ENCODE measurements around the gene CGNL1.

- PRO-cap = no peak
- RAMPAGE, long total RNA, 4 experiments = no peak in any of the 4 experiments
These were observed 21.2 kb downstream of the RFX7 start for GRCh38 chr15:56222166-56223180.

DNA sequence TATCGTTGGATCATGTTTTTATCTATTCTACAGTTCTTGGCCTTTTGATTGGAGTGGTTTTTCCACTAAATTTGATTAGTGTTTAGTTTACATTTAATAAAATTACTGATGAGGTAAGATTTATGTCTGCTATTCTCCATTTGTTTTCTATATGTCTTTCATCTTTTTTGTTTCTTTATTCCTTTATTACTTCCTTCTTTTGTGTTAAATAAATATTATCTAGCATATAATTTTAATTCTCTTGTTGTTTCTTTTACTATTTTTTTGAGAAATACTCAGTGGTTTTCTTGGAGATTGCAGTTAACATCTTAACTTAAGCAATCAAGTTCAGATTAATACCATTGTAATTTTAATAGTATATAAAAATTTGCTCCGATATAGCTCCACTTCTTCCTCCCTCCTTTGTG is 46.8 kb upstream of the TEX9 start:
- PRO-cap = unidirectional peak, plus-strand start at position 274 of the sequence
- RAMPAGE, long total RNA, 4 experiments = no peak in any of the 4 experiments

DNA sequence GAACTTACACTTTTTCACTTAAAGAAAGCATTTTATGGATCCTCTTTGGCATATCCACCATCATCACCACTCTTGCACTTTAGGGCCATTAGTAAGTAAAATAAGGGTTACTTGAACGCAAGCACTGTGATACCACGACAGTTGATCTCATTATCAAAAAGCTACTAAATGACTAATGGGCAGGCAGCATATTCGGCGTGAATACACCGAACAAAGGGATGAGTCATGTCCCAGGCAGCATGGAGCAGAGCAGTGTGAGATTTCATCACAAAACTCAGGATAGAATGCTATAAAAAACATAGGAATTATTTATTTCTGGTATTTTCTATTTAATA is 72.4 kb upstream of the ZNF280D start:
- PRO-cap = no peak
- RAMPAGE, long total RNA, 4 experiments = no peak in any of the 4 experiments

DNA sequence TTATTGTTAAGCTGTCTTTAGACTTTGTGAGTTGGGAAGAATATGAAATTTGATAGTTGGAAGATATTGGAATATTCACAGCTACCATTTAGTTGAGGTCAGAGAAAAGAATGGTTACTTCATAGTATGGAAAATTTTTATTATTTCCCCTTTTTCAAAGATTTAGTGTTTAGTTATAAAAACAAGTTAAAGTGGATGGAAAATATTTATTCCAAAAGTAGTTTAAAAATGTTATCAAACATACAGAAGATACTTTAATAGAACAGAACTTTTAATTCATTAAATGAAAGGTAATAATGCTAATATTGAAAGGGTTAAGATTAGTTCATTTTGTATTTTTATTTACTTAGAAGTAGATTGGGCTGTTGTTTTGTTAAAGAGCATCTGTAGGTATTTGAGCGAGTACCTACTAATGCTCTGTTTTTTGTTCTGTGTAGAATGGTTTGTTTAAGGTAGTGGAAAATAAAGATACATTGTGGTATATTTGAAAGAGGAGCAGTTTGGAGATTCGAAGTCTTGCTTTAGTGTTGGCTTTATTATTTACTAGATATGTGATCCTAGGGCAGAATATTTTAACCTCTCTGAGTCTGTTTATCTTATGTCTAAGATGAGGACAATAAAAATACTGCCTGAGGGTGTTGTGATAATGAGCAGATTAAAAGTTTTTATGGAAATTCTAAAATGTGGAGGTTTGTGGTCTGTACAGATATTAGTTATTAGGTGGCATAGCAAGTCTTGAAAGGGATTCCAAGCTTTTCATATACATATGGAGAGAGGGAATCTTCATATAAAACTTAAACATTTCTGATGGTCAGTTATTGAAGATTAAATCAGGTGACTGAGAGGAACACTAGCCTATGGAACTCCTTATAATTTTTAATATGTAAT is 14.8 kb downstream of the TCF12 start:
- PRO-cap = no peak
- RAMPAGE, long total RNA, 4 experiments = no peak in any of the 4 experiments

- PRO-cap = no peak
- RAMPAGE, long total RNA, 4 experiments = no peak in any of the 4 experiments
These were observed 50.8 kb downstream of the TCF12 start for GRCh38 chr15:56968920-56969887.

DNA sequence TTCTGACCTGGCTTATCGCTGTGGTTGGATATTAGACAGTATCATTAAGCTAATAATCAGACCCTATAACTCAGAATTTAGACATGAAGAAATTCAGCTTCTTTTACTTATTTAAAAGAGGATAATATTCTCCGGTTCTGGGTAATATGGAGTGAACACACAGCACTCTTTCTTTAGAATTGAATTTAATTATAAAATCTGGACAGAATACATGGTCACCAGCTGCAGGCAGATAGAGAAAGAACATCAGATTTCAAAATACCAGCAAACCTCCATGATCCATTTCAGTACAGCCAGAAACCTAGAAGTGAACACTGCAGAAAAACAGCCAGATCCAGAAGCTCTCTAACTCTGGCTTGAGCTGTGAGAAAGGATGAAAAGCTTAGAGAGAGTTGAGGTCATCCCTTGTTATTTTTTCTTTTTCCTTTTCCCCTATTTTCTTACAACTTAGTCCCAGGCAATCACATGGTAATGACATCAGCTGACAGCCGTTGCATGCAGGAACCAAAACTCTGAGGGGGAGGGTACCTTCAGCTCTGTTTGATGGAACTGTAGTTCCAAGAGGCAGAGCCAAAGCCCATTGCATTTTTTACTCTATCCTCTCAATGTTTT is 113.1 kb downstream of the TCF12 start:
- PRO-cap = no peak
- RAMPAGE, long total RNA, 4 experiments = no peak in any of the 4 experiments

DNA sequence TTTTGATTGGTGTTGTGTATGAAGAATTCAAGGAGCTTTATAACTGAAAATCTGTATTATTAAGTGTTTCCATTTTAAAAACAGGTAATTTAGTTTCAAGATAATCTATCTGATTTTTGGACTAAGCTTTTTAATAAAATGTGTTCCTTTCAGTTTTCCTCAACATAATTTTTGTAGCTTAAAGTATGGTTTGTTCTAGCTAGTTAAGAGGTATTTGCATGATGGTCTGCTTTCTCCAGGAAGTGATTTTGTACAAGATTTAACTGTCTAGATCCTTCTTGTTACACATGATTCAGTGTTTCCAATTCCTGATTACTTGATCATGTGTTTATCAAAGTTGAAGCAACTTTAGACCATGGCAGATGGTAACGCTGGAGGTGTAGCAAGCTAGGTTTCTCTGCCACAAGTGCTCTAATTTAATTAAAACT is 157.6 kb upstream of the CGNL1 start:
- PRO-cap = no peak
- RAMPAGE, long total RNA, 4 experiments = no peak in any of the 4 experiments

DNA sequence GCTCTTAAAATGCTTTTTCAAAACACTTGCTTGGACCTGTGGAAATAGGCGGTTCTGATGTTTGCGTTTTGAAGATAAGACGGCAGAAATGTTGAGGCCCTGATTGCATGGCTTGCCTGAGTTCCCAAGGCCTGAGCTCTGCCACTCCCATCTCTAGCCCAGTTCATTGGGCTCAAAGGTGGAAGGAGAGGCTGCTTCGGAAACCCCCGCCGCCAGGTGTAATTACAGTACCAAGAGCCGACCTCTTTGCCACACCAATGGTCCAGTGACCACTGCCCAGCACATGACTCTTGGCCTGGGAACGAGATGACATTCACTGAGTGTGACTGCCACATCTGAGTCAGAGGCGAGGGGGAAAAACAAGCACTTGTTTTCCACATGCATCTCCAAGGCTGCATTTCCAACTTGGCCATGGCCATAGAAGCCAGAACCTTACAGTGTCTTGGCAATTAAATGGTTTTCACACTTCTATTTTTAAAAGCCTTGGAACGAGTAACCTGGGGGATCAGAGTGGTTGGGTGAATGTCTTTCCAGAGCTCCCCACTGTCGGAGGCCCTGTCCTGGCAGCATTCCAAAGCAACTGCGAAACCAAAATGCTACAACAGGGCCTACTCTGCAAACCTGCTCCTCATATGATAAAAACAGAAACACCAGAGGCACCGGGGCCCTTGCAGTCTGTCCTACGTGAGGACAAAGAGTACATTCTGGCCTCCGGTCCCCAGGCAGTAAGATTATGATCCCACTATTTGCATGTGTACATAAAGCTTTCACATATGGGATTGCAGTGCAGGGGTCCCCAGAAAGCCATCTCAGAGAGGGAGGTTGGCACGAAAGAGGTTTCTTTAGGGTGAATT is 63.7 kb upstream of the CGNL1 start:
- PRO-cap = no peak
- RAMPAGE, long total RNA, 4 experiments = no peak in any of the 4 experiments

- PRO-cap = no peak
- RAMPAGE, long total RNA, 4 experiments = no peak in any of the 4 experiments
These were observed 55.6 kb upstream of the CGNL1 start for GRCh38 chr15:57320629-57321189.

DNA sequence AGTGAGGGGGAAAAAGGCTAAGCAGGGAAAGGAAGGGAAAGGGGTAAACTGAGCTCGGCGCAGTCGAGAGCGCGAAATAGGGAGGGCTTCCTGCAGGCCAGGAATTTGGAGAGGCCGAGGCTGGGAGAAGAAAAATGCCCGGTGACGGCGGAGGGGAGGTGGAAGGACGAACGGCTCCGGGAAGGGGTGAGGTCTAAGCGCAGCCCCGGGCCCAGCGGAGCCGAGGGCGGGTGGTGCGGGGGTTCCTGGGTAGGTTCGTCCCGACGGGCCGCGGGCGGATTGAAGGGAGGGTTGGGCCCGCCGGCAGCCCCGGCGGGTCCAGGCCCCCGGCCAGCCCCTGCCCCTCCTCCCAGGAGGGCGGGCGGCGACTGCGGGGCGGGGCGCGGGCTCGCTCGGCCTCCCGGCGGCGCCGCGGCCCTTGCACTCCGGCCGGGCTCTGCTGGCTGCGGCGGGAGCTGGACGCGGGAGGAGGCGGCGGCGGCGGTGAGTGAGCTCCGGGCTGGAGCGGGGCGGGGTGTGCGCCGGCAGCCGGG is at the start of gene CGNL1:
Gene CGNL1, plus strand, starts transcription at position 421 of the 533 bp plus-strand sequence.
- PRO-cap = bidirectional peak, plus-strand start at position 423 of the sequence, minus-strand start at position 281 of the sequence
- RAMPAGE, long total RNA, 4 experiments = start-site peak on the plus strand in 3 of 4 experiments, centred at positions 417 to 421 of the sequence, 157 to 603 reads per replicate

DNA sequence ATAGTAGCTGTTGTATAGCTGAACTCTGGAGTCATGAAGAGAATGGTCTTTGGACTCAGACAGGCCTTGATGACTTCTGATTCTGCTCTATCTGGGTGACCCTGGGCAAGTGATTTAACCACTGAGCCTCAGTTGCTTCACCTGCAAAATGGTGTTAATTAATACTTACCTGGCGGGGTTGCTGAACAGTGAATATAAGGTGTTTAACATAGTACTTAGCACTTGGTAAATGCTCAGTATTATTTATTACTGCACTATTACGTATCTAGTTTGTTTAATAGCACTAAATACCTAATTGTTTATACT is 40.6 kb downstream of the CGNL1 start:
- PRO-cap = no peak
- RAMPAGE, long total RNA, 4 experiments = no peak in any of the 4 experiments

GRCh38 chr15:57428131-57428764 is 51.9 kb downstream of the CGNL1 start:
- PRO-cap = no peak
- RAMPAGE, long total RNA, 4 experiments = no peak in any of the 4 experiments

DNA sequence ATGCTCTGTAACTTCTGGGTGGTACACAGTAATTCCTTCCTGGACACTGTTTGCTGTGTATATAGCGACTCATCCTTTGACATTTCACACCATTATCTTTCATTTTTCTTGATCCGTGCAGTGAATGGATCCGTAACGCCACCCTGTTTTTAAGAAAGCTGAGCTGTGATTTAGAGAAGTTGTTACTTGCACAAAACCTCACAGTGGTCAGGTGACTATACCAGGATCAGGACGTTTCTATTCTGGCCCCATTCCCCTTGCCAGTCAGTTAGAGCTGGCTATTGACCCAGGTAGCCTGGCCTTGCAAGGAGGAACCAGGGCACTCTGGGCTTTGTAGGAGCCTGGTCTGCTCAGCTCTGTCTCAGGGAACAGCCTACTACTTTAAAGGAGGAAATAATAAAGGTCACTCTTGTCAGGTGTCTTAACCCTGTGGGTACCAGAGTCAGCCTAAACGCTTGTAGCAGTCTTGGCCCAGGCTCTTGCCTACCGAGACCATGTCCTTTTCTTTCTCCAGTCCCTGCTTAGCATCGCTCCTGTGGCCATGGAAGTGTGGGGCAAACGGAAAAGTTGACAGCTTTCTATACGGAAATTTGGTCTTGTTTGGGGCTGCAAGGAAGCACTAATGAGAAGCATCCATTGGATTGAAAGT is 86.4 kb upstream of the MYZAP start:
- PRO-cap = no peak
- RAMPAGE, long total RNA, 4 experiments = no peak in any of the 4 experiments

GRCh38 chr15:57747164-57747614 is 40.7 kb downstream of the POLR2M start:
- PRO-cap = unidirectional peak, minus-strand start at chr15:57747309
- RAMPAGE, long total RNA, 4 experiments = no peak in any of the 4 experiments

- PRO-cap = unidirectional peak, minus-strand start at chr15:58260714
- RAMPAGE, long total RNA, 4 experiments = no peak in any of the 4 experiments
These were observed 122.2 kb downstream of the AQP9 start for GRCh38 chr15:58260164-58260997.

GRCh38 chr15:58279197-58279561 is 141.0 kb downstream of the AQP9 start:
- PRO-cap = no peak
- RAMPAGE, long total RNA, 4 experiments = no peak in any of the 4 experiments

DNA sequence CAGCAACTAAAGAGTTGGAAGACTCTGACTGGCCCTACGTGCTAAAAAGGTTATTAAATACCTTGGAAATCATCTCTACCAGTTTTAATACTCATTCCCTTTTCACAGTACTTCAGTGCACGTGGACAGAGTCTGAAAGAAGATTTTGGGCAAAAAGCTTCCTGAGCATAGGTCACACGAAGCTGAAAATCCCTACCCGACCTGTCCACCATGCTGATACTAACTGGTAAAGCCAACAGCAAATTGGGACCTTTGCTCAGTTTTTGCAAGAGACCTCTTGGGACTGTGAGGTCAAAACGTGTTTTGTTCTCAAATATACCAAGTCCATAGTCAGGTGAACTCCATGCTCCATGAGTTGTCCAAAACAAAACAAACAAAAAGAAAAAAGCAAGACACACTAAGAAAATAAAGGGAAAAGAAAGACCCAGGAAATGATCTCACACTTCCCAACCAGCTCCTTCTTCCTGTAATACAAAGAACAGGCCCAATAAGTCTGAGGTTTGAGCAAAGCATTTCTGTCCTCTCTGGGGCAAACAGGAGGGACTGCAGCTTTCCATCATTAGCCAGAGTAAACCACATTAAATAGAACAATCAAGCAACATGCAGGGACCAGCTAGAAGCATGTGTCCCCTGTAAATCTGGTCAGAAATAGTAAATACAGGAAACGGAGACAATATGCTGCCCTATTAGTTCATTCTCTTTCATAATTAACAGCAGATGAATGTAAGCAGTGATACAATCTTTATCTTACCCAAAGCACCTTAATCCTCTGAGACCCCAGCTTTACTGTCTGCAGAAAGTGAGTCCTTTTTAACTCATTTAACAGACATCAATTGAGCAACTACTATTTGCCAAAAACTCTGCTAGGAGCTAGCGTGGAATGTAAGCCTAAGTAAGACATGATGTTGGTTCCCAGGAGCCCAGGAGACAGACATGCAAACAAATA is 125.1 kb upstream of the LIPC start:
- PRO-cap = no peak
- RAMPAGE, long total RNA, 4 experiments = no peak in any of the 4 experiments

DNA sequence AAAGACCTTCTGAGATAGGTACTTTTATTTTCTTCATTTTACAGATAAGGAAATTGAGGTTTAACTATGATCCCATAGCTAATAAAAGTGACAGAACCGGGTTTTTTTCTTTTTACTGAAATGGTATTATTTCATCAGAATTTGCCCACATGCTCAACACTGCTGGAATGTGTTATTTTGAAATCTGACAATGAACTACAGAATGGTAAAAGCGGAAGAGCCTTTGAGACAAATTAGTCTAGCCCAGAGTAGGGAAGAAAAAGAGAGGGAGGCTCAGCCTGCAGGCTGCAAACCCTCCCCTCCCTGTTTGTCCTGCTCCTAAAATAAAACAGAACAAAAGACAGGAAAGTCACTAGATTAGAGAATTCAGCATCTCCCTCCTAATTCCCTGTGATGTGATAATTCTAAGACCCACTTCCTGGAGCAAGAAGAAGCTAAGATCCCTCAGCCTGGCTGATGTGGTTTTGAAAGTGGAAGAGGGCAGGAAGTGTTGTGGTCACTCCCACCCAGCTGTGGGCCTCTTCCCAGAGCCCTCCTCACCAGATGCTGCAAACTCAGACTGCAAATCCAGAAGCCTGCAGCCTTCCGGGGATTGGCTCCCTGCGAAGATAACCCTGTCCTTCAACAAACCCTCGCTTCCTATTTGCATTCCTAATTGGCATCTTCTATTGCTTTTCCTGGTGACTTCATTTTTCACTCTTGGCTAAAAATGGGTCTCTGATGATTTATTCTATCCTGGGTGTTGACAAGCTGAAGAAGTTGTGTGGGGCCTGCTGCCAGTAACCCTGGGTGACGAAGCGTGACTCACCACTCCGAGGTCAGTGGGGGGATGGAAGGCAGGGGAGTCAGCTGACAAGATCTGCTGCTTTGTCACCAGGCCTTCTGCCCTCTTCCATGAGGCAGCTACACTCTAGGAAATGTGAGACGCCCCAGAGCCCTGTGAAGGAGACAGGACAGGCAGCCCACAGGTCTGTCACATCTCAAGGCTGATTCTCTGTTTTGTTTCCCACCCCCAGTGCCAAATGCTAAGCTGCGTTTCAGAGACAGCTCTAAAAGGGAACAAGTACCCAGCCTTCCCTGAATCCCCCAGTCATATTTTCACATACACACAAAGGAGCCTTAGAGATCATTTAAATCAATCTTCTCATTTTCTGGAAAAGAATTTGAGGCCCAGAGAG is 99.9 kb upstream of the LIPC start:
- PRO-cap = bidirectional peak, plus-strand start at position 753 of the sequence, minus-strand start at position 466 of the sequence
- RAMPAGE, long total RNA, 4 experiments = no peak in any of the 4 experiments

DNA sequence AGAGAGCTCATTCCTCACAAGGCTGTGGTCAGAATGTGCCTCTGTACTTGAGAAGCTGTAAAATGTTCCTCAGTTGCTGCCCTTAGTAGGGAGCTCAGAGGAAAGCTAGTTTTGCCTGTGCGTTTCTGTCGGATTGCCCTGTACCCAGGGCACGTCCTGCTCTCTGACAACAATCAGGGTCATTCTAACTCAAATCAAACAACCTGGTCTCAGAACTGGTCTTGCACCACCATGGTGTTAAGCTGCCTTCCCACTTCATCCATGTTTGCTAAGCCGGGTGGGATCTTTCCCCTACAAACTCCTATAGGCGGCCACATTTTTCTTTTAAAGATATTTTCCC is 45.0 kb downstream of the LIPC start:
- PRO-cap = no peak
- RAMPAGE, long total RNA, 4 experiments = no peak in any of the 4 experiments

GRCh38 chr15:58506027-58506669 is 74.4 kb downstream of the LIPC start:
- PRO-cap = no peak
- RAMPAGE, long total RNA, 4 experiments = no peak in any of the 4 experiments